Caco-2 (cell line): Measurements from ENCODE around the genes TMCO6, PCDHGB1 and PCDHGA8.

DNA sequence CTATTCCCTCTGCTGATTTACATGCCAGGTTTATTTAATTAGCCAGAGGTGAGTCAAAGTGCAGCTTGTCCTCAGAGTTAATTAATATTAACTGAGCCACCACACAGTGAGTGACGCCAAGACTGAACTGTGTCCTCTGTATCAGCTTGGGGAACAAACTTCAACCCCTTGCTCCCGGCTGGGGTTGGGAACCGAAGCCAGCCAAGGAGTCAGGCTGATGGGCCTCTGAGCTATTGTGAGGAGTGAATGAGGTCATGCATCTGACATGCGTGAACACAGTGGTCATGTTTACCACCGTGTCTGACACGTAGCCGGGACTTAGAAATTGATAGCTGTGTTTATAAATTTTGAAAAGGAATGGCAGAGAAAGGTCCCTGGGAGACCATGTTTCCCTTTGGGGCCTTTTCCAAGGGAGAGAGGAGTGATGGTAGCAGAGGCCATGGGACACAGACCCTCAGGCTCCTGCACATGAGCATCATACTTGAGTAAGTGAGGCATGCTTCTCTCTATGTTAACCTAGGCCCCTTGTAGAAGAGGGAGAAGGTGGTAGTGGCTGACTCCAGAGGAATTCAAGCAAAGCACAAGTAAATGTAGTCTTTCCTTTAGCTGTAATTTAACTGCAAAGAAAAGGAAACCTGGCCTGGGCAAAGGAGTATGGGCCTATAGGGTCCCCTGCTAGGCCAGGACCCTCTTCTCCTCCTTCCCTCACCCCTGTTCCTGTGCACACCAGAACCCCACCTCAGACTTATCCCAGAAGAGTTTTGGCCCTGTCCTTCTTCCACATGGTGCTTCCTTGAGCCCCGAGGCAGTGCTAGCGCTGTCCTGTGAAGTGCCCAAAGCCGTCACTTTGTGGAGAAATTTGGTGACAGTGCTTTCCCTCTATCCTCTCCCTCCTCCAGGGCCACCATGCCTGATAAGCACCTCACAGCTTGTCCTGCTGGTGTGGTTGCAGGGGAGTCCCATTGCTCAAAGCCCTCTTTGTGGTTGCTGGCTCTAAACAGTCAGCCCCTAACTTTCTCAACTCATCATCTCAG lies 17.4 kb downstream of the IGIP start:
- PRO-cap = no peak
- RRBS = no CpG with 5 or more reads among the region's 10 CpGs

- PRO-cap = no peak
- RRBS = 96% methylated on average over 9 of the region's 73 CpGs
Measured at GRCh38 chr5:140145617-140146589, 20.2 kb downstream of the IGIP start.

GRCh38 chr5:140220513-140221151 lies 45.6 kb downstream of the CYSTM1 start:
- PRO-cap = no peak
- RRBS = no CpG with 5 or more reads among the region's 3 CpGs

DNA sequence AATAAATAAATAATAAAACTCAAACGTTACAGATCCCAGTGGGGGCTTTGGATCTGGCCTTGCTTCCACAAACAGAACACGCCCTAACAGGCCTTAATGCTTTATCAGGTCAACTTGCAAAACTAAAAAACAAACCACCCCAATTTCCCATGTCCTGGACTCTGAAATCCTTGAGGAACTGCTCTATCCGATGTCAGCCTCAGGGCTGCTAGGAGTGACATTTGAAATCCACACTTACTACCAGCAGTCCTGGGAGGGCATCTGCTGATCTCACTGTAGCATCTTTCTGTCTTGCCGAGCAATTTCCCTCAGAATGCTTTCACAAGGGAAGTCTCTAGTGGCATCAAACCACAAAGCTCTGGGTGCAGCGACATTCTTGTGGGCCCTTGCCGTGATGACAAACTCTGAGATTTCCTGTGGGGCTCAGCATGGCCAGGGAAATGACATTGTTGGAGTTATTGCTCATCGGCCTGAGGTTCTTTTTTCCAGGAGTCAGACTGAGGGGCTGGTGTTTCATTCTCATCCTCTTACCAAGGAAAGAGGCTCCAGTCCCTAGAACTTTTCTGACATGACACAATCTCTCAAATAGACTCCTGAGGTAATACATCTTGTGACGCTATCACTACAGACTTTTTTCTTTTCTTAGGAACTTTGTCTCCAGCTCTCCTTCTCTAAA lies 51.5 kb downstream of the PFDN1 start:
- PRO-cap = no peak
- RRBS = no CpG with 5 or more reads among the region's 8 CpGs

DNA sequence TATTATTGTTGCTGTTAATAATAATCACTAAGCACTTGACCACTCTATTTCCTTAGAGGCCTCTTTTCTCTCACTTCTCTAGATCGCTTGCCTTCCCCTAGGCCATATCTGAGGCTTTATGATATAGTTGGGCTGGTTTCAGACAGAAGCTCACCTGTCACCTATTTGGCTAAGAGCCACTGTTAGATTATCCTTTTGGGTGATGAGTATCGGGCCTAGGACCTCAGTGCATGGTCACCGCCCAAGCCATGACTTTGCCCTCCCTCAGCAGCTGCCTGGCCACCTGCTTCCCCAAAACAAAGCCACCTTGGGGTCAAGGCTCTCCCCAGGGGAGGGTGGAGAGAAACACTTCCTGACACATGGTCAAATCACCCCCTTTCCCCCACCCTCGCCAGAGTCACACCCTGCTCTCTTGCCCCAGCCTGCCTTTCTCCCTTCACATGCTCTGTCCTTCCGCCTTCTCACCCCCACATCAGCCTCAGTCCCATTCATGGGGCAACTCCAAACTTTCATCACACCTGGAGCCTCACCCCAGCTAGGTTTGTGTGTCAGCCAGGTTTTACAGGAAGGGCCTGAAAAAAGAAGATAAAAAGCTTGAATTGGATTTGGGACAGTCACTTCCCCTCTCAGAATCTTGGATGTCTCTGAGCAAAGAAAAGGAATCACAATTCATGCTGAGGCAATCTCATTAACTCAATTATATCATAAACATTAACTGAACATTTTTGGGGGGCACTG lies 1.7 kb upstream of the HBEGF start:
- PRO-cap = no peak
- RRBS = no CpG with 5 or more reads among the region's 5 CpGs

DNA sequence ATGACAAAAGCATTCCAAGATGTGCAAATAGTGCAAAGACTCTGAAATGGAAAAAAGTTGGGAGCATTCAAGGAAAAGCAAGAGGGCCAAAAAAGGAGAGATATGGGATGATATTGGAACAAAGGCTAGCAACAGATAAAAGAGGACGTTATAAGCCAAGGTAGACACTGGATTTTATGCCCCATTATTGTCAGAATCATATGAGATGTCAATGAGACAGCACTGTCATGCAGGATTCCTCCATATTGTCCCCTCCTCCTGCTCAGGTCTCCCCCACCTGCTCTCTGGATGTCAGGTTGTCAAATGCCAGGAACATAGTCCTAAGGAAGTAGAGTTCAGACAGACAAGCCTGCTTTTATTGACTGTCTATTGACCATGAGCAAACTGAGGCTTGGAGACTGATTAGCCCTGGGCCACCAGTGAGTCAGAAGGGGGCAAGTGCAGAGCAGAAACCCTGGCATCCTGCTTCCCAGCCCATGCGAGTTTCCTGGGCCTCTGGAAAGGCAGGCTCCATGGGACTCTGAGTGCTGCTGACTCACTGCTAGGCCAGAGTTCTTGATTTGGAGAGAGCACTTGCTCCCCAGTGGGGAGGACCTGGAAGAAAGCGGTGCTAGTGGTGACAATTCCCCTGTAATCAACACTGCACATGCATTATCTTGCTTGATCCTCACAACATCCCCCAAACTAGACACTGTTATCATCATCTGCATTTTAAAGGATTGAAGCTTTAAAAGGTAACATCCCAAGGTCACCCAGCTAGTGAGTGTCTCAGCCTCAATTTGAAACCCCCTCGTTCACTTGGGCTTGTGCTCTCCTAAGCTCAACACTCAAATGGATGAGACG lies 2.8 kb upstream of the HBEGF start:
- PRO-cap = no peak
- RRBS = no CpG with 5 or more reads among the region's 5 CpGs

GRCh38 chr5:140438144-140438795 lies 36.6 kb downstream of the ANKHD1 start:
- PRO-cap = no peak
- RRBS = no CpG with 5 or more reads among the region's 3 CpGs

DNA sequence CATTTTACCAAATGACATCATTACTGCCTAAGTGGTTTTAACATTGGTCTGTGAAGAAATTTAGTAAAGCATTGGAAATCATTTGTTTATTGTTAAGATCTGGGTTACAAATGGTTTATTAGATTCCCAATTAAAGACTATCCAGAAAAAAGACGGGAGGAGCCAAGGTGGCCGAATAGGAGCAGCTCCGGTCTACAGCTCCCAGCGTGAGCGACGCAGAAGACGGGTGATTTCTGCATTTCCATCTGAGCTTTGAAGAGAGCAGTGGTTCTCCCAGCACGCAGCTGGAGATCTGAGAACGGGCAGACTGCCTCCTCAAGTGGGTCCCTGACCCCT lies 32.2 kb upstream of the EIF4EBP3 start:
- PRO-cap = no peak
- RRBS = no CpG with 5 or more reads among the region's 9 CpGs

- PRO-cap = no peak
- RRBS = no CpG with 5 or more reads among the region's 15 CpGs
Measured at GRCh38 chr5:140515634-140516399, 31.6 kb upstream of the EIF4EBP3 start.

DNA sequence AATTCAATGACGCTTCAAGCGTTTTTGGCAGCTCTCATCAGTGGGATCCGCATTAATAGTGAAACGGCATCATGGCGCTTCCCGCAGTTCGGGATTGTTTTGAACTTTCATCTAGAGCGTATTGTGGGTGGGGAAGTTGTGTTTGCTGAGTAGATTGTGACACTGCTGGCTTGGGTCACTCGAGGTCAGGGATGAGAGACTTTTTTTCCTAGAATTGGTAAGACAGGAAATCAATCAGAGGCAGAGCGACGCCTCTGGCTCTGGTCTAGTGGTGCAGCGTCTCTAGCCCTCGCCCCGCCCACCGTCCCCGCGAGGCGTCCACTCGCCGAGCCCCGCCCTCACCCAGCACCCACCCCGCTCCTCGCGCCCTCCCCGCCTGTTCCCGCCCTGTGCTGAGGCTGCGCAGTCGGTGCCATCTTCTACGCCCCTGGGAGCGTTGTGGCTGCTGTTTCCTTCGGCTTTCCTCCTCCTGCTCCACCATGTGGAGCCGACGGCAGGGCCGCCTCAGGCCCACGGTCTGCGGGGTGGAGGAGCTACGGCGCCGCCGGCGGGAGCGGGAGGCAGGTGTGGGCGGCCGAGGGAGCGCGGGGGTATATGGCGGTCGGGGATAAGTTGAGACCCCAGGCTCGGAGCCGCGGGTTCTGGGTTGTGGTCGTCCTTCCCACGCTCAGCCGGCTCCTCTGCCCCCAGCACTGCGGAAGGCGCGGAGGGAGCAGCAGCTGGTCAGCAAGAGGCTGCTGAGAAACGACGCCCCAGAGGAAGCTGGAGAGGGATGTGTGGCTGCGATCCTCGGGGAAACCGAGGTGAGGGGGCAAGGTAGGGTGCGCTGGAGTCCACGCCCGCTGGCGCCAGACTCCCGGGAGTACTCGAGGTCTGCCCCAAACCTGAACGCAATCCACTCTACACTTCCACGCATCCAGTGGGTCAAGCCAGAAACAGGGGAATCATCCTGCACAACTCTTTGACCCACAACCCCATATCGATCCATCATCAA lies at the start of gene TMCO6:
Gene TMCO6, plus strand, starts transcription at position 403 of the 994 bp plus-strand sequence.
- PRO-cap = bidirectional peak, plus-strand start at position 415 of the sequence, minus-strand start at position 96 of the sequence; bidirectional peak, plus-strand start at position 742 of the sequence, minus-strand start at position 682 of the sequence; unidirectional peak, minus-strand start at position 805 of the sequence
- RRBS = 0% methylated on average over 5 of the region's 71 CpGs

DNA sequence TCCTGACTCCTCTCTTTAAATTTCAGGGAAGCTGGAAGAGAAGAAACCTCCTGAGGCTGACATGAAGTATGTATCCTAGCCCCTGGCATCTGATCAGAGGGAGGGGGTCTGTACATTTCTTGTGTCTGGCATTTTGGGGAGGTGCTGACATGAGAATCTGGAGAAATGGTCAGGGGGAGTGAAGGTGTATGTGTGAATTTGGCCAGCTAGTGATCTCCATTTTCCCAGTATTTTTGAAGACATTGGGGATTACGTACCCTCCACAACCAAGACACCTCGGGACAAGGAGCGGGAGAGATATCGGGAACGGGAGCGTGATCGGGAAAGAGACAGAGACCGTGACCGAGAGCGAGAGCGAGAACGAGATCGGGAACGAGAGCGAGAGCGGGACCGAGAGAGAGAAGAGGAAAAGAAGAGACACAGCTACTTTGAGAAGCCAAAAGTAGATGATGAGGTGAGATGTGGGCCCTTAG lies 6.0 kb upstream of the WDR55 start:
- PRO-cap = no peak
- RRBS = no CpG with 5 or more reads among the region's 17 CpGs

DNA sequence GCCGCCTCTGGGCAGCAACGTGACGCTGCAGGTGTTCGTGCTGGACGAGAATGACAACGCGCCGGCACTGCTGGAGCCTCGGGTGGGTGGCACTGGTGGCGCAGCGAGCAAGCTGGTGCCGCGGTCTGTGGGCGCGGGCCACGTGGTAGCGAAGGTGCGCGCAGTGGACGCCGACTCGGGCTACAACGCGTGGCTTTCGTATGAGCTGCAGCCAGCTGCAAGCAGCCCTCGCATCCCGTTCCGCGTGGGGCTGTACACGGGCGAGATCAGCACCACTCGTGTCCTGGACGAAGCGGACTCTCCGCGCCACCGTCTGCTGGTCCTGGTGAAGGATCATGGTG lies 1.9 kb downstream of the PCDHA8 start:
- PRO-cap = no peak
- RRBS = no CpG with 5 or more reads among the region's 37 CpGs

DNA sequence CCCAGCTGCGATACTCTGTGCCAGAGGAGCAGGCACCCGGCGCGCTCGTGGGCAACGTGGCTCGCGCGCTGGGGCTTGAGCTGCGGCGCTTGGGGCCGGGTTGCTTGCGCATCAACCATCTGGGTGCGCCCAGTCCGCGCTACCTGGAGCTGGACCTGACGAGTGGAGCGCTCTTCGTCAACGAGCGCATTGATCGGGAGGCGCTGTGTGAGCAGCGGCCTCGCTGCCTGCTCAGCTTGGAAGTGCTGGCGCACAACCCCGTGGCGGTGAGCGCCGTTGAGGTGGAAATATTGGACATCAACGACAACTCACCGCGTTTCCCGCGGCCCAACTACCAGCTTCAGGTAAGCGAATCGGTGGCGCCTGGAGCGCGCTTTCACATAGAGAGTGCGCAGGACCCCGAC lies 617 bp downstream of the PCDHAC2 start:
- PRO-cap = no peak
- RRBS = 93% methylated on average over 11 of the region's 42 CpGs

GRCh38 chr5:141349797-141350594 lies at the start of gene PCDHGB1:
Gene PCDHGB1 (plus strand): TSS chr5:141350099.
- PRO-cap = unidirectional peak, plus-strand start at chr5:141350090
- RRBS = no CpG with 5 or more reads among the region's 29 CpGs

DNA sequence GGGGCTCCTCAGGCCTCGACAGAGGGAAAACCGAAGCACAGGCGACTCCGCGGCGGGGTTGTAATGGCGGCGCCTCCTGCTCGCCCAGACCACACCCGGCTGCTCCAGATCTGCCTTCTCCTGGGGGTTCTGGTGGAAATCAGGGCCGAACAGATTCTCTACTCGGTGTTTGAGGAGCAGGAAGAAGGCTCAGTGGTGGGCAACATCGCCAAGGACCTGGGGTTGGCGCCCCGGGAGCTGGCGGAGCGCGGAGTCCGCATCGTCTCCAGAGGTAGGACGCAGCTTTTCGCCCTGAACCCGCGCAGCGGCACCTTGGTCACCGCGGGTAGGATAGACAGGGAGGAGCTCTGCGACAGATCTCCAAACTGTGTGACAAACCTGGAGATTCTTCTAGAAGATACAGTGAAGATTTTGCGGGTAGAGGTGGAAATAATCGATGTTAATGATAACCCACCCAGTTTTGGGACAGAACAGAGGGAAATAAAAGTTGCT lies 363 bp downstream of the PCDHGA4 start:
- PRO-cap = no peak
- RRBS = no CpG with 5 or more reads among the region's 30 CpGs

DNA sequence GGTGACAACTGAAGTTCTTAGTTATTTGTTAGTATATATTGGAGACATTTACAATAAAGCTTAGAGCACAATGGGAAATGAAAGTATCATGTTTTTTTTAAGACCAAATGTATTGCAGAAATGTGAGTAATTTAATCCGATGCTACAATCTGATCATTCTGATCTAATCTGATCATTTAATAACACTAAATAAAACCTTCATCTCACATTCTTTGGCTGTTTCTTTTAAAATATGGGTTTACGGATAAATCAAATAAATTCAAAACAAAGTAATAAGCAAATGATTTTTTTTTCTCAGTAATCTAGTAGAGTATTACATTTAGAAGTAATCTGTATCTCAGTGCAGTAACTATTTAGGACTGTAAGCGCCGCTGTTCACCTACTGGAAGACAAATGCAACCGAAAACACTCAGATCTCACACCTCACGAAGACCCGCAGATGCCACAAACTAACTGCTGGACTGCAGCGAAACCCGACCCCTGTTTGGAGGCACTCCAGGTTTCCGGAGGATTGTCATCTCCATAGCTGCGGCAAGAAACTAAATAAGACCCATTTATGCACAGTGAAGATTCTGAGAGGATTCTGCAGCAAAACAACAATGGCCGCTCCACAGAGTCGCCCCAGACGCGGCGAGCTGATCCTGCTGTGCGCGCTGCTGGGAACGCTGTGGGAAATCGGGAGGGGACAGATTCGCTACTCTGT lies at the start of gene PCDHGA8:
Gene PCDHGA8, plus strand, starts transcription at position 419 of the 703 bp plus-strand sequence.
- PRO-cap = no peak
- RRBS = no CpG with 5 or more reads among the region's 21 CpGs

DNA sequence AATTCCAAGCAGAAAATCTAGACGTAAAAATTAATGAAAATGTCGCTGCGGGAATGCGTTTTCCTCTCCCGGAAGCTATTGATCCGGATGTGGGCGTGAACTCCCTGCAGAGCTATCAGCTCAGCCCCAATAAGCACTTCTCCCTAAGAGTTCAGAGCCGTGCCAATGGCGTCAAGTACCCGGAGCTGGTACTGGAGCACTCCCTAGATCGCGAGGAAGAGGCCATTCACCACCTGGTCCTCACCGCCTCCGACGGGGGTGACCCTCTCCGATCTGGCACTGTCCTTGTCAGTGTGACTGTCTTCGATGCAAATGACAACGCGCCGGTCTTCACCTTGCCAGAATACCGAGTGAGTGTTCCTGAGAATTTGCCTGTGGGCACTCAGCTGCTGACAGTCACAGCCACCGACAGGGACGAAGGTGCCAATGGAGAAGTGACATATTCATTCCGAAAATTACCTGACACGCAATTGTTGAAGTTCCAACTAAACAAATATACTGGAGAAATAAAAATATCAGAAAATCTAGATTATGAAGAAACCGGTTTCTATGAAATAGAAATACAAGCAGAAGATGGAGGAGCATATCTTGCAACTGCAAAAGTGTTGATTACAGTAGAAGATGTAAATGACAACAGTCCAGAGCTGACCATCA lies 922 bp downstream of the PCDHGA10 start:
- PRO-cap = no peak
- RRBS = 46% methylated on average over 3 of the region's 26 CpGs

GRCh38 chr5:141491945-141492746 lies 3.3 kb downstream of the PCDHGC5 start:
- PRO-cap = no peak
- RRBS = 91% methylated on average over 32 of the region's 77 CpGs

- PRO-cap = no peak
- RRBS = 97% methylated on average over 4 of the region's 38 CpGs
Measured at GRCh38 chr5:141513520-141514552, 25.0 kb downstream of the PCDHGC5 start.

DNA sequence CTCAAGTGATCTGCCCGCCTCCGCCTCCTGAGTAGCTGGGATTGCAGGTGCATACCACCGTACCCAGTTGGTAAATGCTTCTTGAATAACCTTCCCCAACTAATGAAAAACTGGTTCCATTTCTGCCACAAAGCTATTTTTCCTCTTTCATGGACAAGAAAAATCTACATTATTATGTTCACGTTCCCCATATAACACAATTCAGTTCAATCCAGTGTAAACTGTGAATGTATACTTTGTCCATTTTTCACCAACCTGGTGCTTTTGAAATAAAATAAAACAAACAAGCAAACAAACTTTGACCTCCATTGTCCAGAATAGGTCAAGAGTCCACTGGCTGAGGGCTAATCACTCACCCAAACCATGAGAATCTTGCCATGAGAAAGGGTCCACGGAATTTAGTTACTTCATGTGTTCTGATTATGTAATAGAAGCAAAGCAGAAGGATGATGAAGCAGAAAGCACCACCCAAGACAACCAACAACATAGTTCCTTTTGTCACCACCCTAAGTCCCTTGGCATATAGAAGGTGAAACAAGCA lies 28.7 kb downstream of the DIAPH1 start:
- PRO-cap = no peak
- RRBS = no CpG with 5 or more reads among the region's 5 CpGs